Placental pericyte (primary cell): ENCODE results near the gene H3C7.

GRCh38 chr6:26120762-26121993 lies 2.5 kb downstream of the H2BC4 start:
- CAGE, long polyA plus RNA, result no peak

GRCh38 chr6:26220207-26220566 lies 3.5 kb downstream of the H2AC8 start:
- CAGE, long polyA plus RNA, result no peak

- CAGE, long polyA plus RNA, result no peak
Observed at GRCh38 chr6:26223650-26224778, 921 bp upstream of the H3C6 start.

DNA sequence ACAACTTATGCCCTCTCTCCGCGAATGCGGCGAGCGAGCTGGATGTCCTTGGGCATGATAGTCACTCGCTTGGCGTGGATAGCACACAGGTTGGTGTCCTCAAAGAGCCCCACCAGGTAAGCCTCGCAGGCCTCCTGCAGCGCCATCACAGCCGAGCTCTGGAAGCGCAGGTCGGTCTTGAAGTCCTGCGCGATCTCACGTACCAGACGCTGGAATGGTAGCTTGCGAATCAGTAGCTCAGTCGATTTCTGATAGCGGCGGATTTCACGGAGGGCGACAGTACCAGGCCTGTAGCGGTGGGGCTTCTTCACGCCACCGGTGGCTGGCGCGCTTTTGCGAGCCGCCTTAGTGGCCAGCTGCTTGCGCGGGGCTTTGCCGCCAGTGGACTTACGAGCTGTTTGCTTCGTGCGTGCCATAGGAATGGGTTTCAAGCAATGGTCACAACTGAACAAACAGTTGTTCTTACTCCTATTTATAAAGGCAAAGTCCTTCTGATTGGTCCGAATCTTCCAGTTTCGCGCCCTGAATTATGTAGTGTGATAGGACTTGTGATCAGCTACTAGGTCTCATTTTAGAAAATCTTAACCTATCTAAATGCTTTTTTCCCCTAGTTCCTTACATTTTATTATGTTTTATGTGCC lies at the start of gene H3C7:
H3C7 (minus strand) TSS at position 446 of the 641 bp plus-strand sequence.
- CAGE, long polyA plus RNA, result no peak

- CAGE, long polyA plus RNA, result no peak
Observed at GRCh38 chr6:26258152-26258987, 7.0 kb downstream of the H2BC9 start.

DNA sequence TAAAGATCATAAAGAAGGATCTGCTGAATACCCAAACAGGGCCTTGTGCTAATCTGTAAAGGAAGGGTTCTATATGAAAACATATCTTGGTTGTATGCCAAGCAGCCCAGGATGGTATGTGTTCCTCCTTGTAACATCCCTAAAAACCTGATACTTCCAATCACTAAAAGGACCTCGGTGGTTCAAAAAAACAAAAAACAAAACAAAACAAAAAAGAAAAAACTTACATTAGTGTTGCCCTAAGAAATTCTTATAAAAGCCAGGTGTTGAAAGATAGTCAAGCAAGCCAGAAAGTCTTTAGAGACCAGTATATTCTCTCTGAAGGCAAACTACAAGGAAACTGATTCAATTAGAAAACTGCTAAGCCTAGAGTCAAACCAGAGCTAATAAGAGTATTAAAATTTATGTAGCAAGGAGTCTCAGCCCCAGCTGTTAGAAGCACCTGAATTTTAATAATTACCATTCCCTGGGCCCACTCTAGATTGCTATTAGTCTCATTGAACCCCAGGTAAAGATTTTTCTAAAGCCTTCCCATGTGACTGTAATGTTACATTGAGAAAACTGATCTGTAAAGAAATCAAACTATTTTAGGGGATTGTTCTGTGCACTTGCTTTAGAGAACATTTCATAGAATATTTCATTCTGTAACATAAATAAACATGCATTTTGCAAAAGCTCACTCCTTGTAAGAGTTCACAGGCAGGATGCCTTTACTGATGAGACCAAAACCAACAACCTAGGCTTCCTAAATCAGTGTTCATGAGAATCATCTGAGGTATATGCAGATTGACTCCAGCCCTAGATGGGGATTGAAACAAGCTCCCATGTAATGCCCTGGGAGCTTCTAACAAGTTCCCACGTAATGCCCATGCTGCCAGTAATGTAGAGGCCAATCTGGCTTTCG lies 1.4 kb downstream of the H3C8 start:
- CAGE, long polyA plus RNA, result no peak

- CAGE, long polyA plus RNA, result no peak
Observed at GRCh38 chr6:26347082-26347525, 17.9 kb upstream of the BTN3A2 start.

DNA sequence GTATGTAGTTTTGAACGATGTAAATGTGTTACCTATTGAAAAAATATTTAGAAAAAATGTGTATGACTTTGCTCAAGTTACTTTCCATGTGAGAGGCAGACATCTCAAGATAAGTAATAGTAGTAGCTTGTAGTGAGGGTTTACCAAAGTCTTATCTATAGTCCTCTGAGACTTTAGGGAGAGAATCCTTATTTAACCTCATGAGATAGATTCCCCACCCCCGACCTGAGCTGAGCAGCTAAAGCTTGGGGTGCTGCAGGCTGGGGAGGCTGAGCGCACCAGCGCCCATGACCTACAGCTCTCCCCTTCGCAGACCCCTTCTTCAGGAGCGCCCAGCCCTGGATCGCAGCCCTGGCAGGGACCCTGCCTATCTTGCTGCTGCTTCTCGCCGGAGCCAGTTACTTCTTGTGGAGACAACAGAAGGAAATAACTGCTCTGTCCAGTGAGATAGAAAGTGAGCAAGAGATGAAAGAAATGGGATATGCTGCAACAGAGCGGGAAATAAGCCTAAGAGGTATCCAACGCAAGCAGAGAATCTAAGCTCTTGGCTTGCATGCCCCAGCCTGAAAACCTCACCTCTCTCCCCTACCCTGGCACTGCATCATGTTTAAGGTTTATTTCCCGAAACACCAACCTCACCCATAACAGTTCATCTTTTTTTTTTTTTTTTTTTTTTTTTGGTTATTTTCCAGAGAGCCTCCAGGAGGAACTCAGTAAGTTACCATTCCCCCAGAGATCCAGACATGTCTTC lies 7.8 kb downstream of the BTN3A2 start:
- CAGE, long polyA plus RNA, result no peak

- CAGE, long polyA plus RNA, result no peak
Observed at GRCh38 chr6:26392866-26393618, 9.0 kb upstream of the BTN3A1 start.

DNA sequence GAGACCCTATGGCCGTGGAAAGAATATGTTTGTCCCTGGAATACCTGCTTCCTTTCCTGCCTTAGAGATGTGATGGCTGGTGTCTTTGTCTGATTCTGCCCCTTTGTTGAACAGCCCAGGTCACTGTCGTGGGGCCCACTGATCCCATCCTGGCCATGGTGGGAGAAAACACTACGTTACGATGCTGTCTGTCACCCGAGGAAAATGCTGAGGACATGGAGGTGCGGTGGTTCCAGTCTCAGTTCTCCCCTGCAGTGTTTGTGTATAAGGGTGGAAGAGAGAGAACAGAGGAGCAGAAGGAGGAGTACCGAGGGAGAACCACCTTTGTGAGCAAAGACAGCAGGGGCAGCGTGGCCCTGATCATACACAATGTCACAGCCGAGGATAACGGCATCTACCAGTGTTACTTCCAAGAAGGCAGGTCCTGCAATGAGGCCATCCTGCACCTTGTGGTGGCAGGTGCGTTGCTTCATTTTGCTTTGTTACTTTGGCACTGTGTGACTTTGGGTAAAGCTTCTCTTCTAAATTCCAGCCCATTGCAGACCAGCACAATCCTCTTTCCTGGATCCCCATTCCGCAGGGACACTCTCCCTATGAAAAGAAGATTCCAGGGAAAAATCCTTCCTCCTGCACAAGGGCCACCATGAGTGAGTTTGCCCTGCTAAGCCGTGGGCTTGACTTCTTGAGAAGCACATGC lies 17.3 kb upstream of the BTN3A3 start:
- CAGE, long polyA plus RNA, result no peak

- CAGE, long polyA plus RNA, result no peak
Observed at GRCh38 chr6:26430646-26431397, 9.5 kb upstream of the BTN3A3 start.

DNA sequence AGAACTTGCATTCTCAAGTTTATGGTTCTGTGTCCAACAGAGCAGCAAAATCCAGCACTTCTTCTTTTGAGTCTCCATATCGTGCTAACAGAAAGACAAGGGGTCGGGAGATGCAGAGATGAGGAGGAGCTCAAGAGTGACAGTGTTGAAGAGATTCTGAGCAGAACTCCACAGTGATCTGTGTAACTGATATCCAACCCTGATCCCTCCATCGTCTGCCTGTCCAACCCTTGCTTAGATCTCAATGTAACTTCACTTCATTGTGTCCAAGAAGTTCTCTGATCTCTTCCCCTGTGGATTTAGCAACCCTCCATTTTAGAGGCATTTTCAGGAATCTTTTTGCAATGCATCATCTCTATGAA lies 21.1 kb upstream of the BTN1A1 start:
- CAGE, long polyA plus RNA, result no peak

GRCh38 chr6:26545599-26546081 lies 7.5 kb downstream of the HMGN4 start:
- CAGE, long polyA plus RNA, result no peak

- CAGE, long polyA plus RNA, result no peak
Observed at GRCh38 chr6:26553683-26554537, 15.7 kb downstream of the HMGN4 start.

DNA sequence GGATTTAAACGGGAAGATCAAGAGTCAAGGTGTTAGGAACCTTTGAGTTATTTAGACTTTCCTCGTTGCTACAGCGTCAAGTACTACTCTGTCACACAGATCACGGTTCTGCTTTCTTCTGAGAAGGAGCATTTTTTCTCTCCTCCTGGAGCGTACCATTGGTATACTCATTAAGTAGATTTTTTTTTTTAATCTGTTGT lies 17.4 kb downstream of the HMGN4 start:
- CAGE, long polyA plus RNA, result no peak

DNA sequence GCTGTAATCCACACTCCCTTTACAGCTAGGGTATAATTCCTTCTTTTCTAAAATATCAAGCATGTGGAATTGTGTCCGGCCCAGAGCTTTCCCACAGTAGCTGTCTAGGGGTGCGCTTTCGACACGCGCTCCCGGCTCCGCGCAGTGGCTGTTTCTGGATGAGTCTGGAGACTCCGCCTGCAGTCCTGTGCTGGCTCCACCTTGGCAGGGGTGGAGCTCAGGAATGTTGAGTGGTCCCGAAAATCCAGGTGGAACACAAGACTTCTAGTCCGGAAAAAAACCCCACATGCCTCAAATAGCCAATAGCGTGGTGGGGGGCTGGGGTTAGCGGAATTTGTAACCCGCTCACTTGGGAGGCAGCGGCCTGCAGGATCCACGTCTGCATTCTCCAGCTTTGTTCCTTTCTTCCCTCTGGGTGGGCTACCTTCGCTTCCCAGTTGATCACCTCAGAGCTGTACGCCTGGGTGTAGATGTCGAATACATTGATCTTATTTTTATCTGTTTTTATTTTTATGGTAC lies 83.9 kb upstream of the ZNF322 start:
- CAGE, long polyA plus RNA, result no peak

DNA sequence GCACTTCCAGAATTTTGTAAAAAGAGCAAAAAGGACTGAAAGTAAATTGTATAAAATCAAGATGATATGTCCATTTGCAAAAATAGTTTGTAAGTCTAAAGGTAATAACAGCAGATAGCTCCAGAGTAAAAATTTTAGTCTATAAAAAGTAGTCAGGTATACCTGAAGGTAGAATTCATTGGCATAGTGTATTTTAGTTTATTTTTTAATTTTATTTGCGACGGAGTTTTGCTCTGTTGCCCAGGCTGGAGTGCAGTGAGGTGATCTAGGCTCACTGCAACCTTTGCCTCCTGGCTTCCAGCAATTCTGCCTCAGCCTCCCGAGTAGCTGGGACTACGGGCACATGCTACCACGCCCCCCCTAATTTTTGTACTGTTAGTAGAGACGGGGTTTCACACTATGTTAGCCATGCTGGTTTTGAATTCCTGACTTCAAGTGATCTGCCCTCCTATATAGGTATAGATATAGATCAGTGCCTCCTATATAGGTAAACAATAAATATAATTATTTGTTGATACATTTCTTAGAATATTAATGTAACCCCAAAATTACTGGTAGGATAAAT lies 2.0 kb downstream of the H2BC12 start:
- CAGE, long polyA plus RNA, result no peak

DNA sequence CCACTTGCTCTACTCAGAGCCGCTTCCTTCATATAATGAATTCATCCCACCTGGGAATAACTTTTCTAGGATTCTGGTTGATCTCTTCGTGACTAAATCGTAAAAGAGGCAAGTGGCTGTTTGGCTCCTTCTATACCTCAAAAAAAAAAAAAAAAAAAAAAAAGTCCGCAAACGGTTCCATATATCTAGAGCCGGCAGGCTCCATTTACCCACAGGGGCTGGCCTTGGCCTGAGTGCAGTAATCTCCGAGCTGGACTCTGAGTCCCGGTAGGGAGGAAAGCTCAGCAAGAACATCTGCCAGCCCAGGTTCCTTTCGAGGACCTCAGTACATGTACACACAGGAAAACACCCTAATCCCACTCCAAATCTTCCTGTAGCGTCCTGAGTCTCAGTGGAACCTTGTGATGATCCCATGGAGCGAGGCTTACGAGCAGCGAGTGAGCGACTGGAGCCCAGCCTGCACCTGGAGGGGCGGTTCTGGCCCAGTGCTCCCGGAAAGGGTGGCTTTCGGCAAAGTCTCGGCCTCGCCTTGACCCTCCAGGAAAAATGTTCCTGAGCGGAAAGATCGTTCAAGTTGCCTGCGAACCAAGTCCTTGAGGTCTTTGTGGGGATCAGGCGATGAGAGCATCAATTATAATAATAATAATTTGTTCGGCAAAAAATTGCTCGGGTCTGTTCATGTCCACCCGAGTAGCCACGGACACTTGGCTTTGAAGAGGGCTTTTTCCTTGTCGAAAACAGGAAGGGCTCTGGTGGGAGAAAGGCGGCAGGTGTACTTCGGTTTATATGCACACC lies 32.1 kb downstream of the PRSS16 start:
- CAGE, long polyA plus RNA, result no peak

GRCh38 chr6:27280551-27280918 lies 31.5 kb downstream of the POM121L2 start:
- CAGE, long polyA plus RNA, result no peak

GRCh38 chr6:27318931-27319383 lies 6.9 kb upstream of the POM121L2 start:
- CAGE, long polyA plus RNA, result no peak